ENCODE data around the gene TMEM63A.

- PRO-cap: no peak
These were observed 23.4 kb downstream of the CNIH4 start for GRCh38 chr1:224379999-224380645.

GRCh38 chr1:224398048-224398652 lies 36.4 kb downstream of the WDR26 start:
- PRO-cap: no peak

DNA sequence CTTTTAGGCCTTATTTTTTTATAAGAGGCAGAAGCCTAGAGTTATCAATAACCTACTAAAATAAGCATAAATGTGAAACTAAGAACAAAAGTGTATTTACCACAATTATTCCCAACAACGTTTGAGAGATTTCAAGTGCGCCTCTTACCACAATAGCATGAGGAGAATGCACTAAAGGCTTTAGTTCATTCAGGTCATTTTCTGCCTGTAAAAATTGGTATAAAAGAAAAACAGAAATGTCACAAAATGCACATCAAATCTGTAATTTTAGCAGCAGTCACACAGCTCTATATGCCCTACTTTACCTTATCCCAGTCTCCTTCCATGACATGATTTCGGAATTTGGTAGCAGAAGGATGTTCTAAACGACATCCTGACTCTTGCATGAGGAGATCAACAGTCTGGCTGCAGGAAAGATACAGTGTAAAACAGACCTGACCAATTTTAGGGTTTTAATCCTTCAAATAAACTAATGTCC lies 3.2 kb downstream of the WDR26 start:
- PRO-cap: no peak

GRCh38 chr1:224459015-224459392 lies 24.4 kb upstream of the WDR26 start:
- PRO-cap: no peak

GRCh38 chr1:224509810-224510271 lies 75.2 kb upstream of the WDR26 start:
- PRO-cap: no peak

DNA sequence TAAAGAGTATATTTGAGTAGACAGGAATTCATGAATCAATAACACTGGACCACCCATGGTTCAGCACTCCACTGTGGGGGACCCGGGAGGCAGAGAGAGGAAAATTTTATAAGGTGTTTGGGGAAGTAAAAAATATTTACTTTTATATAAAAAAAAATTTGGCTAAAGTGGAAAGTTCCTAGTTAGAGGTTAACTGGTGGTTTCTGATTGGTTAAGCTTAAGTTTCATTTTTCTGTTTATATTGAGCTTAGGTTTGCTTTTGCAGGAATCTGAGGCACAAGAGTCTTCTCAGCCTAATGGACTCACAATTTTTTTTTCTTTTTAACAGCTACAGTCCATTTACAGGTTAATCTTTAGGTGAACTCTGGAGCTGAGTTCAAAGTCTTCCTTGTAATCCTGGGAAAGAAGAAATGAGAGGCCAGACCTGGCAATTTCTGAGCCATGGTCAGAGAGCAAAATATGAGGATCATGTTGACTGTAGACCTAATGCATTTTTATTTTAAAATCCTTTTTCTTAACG lies 55.5 kb upstream of the DNAH14 start:
- PRO-cap: no peak

DNA sequence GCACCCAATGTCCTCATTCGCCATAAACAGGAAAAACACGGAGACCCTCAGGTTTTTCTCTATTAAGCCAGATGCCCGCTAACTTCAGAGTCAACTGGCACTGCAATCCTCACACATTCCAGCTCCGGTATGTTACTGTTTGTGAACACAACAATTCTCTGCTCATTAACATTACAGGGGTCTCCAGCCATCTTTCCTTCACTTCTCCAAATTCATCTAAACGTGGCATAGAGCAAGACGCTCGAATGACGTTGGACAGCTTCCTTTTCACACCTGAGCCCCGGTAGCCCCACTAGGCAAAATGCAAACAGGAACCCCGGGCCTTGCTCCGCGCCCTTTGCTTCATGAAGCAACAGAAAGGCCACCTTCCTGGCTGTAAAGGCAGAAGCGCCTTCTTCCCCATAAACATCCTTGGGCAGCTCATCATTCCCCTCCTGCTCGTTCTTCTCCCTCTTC lies 1.4 kb downstream of the LBR start:
- PRO-cap: no peak

DNA sequence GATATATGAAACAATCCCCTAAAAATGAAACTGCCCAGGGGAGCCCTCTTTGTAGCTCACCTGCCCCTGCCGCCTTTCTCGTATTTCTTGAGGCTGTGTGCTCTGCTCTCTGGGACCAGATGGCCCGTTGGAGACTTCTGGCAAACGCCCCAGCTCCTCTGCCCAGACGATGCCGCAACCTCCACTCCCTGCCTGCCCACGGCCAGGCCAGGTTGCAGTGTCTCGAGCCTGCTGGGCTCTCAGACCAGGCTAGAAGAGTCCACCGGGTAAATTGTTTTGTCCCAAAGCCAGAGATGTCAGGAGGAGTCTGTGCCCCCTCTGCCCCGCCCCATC lies 33.6 kb upstream of the LBR start:
- PRO-cap: no peak

- PRO-cap: no peak
These were observed 18.4 kb downstream of the ENAH start for GRCh38 chr1:225634394-225635049.

DNA sequence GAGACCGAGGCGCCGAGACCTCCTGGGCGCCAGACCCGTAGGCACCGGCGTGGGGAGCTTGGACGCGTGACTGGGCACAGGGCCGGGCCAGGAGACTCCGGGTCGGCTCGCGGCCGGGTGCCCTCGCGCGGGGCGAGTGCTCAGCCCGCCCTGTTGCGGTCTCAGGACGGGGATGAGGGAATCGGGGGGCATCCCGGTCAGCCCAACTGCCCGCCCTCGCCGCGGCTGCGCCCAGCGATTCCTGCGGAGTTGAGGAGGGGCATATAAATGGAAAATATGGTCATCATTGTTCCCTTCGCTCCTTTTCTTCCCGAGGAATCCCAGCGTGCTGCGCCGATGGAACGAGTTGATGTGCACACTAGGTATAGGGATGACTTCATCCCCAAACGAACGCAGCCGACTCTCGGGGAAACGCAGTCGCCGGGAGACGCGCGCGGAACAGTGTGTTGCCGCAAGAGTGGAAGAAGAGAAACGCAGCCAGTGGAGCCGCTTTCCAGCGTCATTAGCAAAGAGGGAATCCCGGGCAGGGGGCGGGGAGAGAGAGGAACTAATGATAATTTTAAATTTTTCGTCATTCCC lies 727 bp upstream of the ENAH start:
- PRO-cap: bidirectional peak, plus-strand start at position 90 of the sequence, minus-strand start at position 174 of the sequence; bidirectional peak, plus-strand start outside the sequence, minus-strand start at position 332 of the sequence

DNA sequence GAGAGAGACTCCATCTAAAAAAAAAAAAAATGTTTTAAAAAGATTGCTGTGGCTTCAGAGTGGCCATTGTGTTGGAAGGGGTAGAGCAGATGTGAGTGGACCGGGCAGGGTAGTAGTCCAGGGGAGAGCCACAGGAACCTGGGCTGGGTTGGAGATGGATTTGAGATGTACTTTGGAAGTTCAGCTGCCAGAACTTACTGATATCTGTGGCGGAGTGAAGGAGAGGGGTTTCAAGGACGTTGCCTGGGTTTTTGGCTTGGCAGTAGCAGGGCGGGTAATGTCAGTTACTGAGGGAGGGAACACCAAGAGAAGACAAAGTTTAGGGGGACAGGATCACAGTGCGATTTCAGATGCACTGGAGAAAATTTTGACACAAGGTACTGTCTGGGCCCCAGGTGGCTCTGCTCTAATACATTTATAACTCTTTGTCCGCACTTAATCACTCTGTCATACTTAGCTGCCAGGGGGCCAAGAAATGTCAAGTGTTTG lies 9.5 kb downstream of the EPHX1 start:
- PRO-cap: no peak

DNA sequence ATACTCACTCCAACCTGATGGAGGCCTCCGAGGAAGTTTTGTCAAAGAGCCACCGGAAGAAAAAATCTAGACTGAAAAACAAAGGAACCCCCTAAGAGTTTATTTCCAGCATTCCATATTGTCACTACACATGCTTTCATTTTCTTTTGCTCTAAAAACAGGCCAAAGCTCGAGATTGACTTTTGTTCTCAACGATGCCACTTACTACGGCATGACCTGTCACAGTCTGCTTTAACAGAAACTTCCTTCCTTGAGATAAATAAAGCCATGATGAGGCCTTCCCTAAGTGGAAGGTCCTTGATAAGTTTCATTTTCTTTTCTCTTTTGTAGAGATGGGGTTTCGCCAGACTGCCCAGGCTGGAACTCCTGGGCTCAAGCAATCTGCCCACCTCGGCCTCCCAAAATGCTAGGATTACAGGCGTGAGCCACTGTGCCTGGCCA lies 26.3 kb downstream of the TMEM63A start:
- PRO-cap: no peak

GRCh38 chr1:225880607-225880978 lies 1.6 kb downstream of the TMEM63A start:
- PRO-cap: no peak

- PRO-cap: bidirectional peak, plus-strand start at chr1:225882426, minus-strand start at chr1:225882364
These were observed at the start of gene TMEM63A for GRCh38 chr1:225882206-225882589. TSS of gene TMEM63A (minus strand) at chr1:225882380.

- PRO-cap: no peak
These were observed 1.7 kb upstream of the TMEM63A start for GRCh38 chr1:225883722-225884399.

- PRO-cap: no peak
These were observed 1.4 kb downstream of the LEFTY1 start for GRCh38 chr1:225887468-225888060.

GRCh38 chr1:225891131-225891846 lies 2.3 kb upstream of the LEFTY1 start:
- PRO-cap: no peak

DNA sequence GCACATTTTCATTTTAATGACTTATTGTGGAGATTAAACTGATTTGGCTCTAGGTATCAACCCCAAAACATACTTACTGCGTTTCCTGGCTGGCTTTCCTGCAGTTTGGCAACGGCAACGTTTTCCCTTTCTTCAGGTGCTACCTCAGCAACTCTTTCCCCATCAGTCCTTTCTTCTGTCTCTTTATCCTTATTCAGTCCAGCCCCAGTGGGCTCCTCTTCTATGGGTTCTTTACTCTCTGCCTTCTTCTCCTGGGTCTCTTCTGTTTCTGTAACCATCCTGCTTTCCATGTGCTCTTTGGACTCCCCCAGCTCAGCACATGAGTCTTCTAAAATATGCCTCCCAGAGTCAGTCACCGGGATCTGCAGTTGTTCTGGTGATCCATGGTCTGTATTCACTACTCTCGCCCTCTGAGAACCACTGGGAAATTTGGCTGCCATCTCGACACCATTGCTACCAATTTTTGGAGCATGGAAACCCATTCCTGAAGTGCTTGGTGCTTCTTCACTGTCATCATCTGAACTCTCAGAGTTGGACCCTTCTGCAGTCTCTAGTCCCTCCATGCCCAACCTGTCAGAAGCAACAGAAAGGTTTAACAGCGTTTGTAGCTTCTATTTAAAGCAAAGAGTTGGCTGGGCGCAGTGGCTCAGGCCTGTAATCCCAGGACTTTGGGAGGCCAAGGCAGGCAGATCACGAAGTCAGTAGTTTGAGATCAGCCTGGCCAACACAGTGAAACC lies 11.2 kb downstream of the SDE2 start:
- PRO-cap: no peak

- PRO-cap: no peak
These were observed 439 bp downstream of the SDE2 start for GRCh38 chr1:225998576-225999231.

DNA sequence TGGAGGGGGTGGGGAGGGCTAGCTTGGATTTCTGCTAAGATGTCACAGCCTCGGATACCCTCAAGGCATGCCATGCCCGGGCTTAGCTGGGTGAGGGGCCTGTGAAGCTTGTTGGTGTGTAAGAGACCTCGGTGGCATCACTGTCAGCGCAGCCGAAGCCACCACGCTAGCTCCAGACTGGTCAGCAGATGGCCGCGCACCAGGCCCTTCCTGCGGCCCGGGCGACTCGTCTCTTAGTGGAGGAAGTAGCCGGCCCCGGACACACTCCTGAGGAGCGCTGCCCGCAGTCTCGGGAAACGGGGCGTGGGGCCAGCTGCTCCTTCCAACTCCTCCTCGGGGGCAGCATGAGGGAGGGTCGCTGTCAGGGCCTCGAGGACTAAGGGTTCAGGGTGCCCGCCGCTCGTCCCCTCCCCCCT lies 20.4 kb downstream of the H3-3A start:
- PRO-cap: bidirectional peak, plus-strand start at position 286 of the sequence, minus-strand start at position 265 of the sequence

All from penis (tissue), 1 donor.